Occipital lobe (tissue), 2 donors: ENCODE results near the genes CHI3L2, ADORA3, KCND3 and CTTNBP2NL.

DNA sequence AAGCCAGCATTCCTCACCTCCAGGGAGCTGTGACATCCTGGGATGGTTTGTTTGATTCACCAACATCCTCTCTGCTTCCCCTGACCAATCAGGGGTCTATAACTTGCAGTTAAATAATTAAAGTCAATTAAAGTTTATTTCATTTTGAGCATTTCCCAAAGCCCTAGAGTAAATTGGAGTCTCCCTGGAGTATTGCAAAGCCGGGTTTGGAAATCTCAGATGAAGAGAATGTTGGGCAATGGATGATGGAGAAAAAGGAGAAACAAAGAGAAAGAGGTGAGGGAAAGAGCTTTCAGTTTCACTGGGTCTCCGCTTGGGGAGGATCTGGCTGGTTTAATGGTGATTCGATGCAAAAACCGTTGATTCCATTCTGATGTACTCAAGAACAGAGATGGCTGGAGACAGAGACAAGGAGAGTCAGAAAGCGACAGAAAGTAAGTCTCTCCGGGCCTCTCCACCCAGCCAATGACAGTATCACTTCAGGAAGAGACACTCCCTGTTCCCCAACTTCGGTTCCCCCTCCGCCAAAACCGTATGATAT lies 12.8 kb upstream of the ALX3 start:
- RAMPAGE, long total RNA = no peak

DNA sequence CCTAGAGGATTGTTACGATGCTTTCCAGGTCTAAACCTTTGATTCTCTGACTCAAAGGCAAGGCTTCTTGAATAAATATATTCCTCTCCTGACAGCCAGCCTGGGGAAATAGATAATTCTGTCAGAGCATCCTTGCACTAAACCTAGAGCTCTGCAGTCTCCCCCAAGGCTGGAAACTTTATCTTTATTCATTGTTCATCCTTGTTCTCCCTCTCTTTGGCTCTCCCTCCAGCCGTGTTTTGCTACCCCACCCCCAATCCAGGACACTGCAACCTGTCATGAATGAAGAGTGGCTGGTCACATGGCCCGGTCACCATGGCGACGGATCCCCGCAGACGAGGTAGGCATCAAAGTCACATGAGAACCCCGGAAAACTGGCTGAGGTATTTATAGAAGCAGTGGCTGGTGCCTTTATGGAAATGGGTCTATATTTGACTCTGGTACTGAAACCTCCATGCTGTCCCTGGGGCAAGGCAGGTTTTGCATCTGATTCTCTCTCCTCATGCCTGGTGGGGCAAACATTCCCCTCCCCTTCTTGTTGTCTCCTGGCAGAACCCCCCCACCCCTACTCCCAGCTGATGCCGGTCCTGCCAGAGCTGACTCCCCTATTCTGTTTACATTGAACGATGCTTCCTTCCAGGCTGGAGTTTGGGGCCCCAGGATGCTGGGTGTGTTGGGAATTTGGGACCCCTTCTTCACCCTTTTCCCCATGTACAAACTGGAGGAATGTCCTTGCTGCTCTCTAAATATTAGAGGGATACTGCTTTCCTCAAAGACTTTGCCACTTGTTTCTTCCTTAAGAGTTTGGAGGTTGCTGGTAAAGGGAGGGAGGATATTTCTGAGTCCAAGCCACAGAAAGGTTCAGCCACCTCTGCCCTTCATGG lies 13.3 kb upstream of the SLC6A17 start:
- RAMPAGE, long total RNA = no peak

GRCh38 chr1:110229230-110230154 lies 19.4 kb downstream of the KCNC4 start:
- RAMPAGE, long total RNA = no peak

DNA sequence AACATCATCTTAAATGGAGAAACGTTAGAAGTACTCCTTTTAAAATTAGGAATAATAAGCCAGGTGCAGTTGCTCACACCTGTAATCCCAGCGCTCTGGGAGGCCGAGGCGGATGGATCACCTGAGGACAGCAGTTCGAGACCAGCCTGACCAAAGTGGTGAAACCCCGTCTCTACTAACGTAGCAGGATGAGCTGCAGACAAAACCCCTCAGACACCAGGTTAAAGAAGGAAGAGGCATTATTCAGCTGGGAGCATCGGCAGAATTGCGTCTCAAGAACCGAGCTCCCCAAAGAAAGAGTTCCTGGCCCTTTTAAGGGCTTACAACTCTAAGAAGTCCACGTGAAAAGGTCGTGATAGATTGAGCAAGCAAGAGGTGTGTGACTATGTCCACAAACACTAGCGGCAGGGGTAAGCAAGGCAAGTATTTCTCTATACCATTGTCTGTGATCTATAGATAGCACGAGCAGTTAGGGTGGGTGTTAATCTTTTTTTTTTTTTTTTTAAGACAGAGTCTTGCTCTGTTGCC lies 9.0 kb upstream of the RBM15 start:
- RAMPAGE, long total RNA = no peak

GRCh38 chr1:110421053-110421503 lies 13.6 kb upstream of the LAMTOR5 start:
- RAMPAGE, long total RNA = no peak

DNA sequence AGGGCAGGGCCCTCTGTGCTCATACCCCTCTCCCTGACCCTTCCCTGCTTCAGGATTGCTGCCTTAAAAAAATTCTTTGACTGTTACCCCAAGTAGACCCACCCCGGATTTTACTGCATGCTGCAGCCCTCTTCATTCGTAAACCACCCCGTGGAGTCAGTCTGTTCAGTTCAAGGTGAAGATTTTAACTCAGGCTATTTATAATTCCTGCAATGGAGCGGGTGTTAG lies 15.9 kb downstream of the PROK1 start:
- RAMPAGE, long total RNA = no peak

DNA sequence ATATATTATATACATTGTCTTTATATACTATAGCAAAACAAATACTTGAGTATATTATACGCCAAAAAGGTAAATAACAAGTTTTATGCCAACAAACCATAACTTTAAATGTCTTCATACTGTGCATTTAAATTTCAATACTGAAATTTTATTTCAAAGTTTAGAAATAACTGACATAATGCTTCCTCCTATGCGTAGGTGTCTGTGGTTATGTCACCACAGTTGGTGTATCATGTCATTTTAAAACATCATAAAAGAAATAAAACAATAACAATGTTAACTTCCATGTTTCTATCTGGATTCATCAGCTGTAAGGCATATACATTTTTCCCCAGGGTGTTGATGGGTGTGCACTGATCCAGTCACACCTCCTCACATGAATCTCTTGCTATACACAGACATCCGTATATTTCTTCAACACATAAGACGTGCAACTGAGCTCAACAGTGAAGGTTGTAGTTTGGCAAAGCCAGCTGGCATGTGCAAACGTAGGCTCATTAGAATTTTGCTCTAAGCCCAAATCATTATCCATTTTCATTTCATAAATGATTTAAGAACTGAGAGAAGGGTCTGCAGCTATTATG lies 6.2 kb downstream of the KCNA3 start:
- RAMPAGE, long total RNA = no peak

DNA sequence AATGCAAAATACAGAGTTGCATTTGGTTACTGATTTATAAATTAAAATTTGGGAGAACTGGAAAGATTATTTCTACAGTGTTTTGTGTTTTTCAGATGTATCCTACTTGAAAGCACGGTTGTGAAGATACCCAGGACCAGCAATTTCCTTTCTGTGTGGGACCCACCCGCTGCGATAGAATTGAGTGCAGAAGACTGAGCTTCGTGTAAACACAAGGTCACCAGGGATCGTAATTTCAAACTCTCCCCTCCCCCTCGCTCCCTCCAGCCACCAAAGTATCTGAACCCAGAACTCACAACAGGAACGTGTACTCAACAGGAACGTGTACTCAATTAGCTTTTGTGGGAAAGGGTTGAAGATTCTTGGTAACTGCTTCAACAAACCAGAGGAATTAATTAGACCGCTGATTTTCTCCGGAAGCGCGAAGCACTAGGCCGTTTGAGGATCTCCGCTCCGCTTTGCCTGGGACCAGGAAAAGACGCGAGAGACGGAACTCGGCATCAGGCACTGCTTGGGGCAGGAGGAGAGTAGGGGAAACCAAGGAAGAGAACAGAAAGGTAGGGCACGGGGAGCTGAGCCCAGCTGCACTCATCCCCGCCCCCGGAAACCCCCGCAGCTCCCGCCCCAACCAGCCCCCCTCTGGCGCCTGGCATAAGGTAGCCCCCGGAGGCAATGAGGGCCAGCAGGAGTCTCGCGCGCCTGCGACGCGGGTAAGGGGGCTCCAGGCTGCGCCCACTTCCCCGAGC lies 515 bp downstream of the DRAM2 start:
- RAMPAGE, long total RNA = start-site peak on the plus strand centred at position 416 of the sequence, 540 bp wide, 42 and 35 reads in 2 replicates

GRCh38 chr1:111227292-111227944 lies at the start of gene CHI3L2:
Gene CHI3L2 (plus strand): TSS chr1:111227713.
- RAMPAGE, long total RNA = no peak

GRCh38 chr1:111443002-111443816 lies 5.8 kb downstream of the WDR77 start:
- RAMPAGE, long total RNA = no peak

GRCh38 chr1:111470858-111471630 lies 2.7 kb upstream of the C1orf162 start:
- RAMPAGE, long total RNA = no peak

- RAMPAGE, long total RNA = no peak
These were observed 1.7 kb downstream of the ADORA3 start for GRCh38 chr1:111501715-111502182.

DNA sequence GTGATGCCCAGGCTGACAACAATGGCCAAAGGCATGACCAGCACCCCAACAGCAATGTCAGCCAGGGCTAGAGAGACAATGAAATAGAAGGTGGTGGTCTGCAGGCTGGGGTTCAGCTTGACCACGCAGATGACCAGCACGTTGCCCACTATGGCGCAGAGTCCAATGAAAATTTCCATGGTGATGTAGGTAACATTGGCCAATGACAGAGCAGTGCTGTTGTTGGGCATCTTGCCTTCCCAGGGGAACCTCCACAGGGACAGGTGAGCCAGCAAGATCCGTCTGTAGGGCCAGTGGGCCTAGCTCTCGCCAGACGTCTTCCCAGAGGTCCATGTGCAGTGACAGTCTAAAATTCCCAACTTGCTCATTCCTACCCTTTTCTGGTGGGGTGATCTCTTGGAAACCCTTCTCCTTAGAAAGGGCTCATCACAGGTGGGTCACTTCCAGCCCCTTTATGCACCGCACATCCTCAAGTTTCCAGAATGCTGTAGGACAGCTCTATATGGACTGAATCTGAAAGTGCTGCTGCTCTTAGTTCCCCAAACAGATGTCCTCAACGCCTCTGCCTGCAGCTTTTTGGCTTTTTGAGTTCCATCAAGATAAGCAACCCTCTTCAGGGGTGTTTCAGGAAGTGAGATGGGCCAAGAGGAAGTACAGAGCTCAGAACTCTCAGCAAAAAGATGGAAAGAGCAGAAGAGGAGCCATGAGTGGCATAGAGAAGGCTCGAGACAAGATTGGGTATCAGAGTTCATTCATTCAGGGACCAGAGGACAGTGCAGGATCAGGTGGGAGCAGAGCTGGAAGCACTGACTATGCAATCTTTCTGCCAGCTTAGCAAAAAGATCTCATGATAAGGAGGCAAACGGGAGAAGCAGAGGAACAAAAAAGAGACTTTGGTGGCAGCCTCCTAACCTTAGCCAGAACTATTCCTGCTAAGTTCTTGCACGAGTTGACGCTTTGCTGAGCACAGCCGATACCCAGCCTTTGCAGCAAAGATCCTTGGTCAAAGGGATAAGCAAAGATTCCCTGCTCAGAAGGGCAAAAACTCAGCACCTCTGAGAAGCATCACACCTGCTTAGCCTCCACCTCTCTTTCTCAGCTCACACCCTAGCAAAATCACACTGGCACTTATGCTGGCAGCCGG lies at the start of gene ADORA3:
ADORA3 (minus strand) TSS at position 509 of the 1,144 bp plus-strand sequence.
- RAMPAGE, long total RNA = no peak

GRCh38 chr1:111507268-111508243 lies 4.1 kb upstream of the ADORA3 start:
- RAMPAGE, long total RNA = no peak

- RAMPAGE, long total RNA = no peak
These were observed 15.7 kb downstream of the INKA2 start for GRCh38 chr1:111723205-111724112.

- RAMPAGE, long total RNA = no peak
These were observed at the start of gene KCND3 for GRCh38 chr1:111989593-111990442. Gene KCND3 (minus strand): TSS chr1:111989668.

GRCh38 chr1:112199040-112199394 lies 197.0 kb upstream of the CTTNBP2NL start:
- RAMPAGE, long total RNA = no peak

DNA sequence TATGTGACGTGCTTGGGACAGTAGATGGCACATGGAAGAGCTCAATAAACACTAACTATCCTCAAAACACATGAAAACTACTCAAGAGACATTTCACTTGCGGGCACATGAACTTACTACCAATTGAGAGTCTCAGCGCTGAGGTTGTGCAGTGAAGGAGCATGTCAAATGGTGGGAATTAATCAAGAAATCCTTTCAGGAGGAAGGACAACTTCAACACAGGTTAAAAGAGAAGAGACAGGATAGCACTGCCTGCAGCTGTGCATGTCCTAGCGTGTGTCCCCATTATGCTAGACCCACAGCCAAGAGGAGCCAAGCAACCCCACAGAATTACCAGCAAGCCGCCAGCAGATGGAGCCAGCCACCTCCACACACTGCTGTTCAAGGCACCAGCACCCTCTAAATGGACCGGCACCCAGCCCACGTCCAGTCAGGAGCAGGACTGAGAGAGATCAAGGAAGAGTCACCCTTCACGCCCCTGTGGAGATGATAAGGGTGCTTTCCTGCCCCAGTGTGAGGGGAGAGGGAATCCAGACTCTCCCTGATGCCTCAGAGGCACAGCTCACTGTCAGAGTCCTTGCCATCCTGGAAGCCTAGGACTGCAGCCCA lies 37.3 kb upstream of the CTTNBP2NL start:
- RAMPAGE, long total RNA = no peak

- RAMPAGE, long total RNA = start-site peak on the plus strand at chr1:112396237-112396258, 229 and 428 reads in 2 replicates
These were observed at the start of gene CTTNBP2NL for GRCh38 chr1:112395757-112396757. Gene CTTNBP2NL (plus strand): TSS chr1:112396214.

DNA sequence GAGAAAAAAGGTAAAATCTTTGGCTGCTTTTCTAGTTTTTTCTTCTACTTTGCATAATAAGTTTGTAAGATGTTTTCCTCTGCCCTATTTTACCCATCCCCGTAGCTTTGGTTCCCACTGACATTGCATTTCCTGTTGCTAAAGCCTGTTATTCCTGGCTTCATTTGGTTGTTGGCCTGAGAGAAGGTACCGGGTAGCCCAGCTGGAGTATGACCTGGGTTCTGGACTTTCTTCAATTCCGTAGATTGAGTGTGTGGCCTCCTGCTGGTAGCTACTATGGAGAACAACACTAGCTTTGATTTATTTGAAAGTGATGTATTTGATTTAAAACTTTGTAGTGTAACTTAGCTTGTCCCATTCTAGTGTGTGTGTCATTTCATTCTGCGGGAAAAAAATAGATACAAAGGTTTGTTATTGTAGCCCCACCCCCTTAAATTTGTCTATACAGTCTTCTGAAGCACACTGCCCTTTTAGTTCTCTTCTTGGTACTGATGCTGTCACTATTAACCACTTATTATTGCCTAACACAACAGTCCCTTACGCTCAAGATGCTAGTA lies 860 bp upstream of the MOV10 start:
- RAMPAGE, long total RNA = no peak